SJCRH30 (cell line): ENCODE measurements around a stretch of chr19.

DNA sequence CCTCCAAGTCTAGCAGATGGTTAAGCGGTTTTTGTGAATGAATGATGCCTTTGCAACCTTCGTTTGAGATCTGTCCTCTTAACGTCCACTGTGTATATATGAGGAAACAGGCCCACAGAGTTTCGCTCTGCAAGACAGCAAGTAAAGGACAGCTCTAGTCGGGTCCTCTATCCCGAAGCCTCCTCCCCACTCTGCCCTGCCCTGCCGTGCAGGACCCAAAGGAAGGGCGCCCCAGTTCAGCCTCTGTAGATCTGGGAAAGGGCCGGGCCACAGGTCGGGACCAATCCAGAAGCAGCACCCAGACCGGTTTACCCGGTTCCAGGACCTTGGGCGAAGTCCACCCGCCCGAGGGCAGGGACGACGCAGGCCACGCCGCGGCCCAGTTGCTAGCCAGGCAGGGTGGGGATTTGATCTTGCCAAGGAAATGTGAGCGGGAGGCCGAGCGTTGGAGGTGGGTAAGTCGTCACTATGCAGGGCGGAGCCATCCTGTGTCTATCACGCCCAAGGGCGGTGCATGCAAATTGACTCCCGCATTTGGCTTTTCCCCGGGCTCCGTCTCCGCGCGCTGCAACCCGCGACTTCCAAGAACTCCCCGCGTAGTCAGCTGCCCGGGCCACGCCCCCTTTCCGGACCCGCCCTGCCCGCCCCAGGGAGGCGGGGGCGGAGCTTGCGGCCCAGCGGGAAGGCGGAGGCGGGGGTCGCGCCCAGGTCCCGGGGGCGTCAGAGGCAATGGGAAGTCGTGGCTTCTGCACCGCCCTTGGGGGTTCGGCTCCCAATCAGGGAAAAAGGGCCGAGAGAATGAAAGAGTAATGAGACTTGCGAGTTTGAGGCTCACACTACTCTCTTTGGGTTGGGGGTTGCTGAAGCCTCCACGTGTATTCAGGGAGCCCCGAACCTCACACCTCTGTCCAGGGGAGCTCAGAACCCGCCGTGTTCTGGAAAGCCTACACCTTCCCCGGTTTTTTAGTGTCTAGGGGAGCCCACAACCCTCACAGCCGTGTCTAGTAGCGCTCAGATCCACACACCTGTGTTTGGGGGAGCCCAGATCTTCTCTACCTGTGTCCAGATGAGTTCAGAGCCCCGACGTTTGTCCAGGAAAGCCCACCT, 12.7 kb downstream of the IER2 start:
- RAMPAGE, long total RNA: no peak

DNA sequence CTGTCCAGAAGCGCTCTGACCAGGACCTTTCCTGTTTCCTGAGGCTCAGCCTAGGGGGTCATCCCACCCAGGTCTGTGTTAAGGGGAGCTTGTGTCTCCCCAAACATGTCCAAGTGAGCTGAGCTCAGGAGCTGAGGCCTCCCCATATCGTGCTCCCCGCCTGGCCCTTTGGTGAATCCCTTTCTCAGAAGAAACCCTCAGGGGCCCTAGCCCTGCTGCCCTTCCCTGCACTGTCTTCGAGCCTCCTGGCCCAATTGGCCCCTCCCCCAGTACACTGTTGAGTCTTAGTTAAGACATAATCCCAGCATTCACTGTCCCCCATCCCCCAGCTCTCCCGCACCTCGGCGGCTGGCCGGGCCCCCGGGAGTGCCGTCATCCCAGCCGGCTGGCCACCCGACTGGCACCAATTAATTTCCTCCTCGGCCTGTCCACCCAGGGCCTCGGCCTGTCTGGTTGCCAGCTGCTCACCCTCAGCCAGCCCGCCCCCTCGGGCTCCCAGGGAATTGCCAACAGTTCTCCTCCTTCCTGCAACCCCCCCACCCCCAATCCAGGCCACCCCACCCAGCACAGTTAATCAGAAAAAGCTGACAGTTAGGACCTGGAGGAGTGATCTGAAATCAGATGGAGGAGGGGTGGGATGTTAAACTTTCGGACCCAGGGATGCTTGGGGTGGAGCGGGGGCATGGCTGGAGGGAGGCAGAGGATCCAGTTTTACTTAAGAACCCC, 13.6 kb downstream of the IER2 start:
- RAMPAGE, long total RNA: no peak

- RAMPAGE, long total RNA: no peak
Measured at GRCh38 chr19:13277036-13277499, 126.9 kb downstream of the IER2 start.

GRCh38 chr19:13599942-13600403, 93.7 kb upstream of the CACNA1A start:
- RAMPAGE, long total RNA: no peak

DNA sequence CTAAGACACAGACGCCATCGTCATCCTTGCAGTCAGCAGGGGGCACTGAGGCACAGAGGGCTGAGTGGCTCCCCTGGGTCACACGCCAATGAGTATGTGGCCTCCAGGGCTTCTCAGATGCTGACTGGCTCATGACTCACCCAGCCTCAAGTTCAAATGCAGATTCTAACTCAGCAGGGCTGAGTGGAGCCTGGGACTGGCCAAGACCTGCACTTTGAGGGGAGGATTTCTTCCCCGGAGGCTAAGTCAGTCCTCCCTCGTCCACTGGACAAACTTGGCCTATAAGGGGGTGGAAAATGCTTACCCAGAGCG, 115.2 kb upstream of the CACNA1A start:
- RAMPAGE, long total RNA: no peak

DNA sequence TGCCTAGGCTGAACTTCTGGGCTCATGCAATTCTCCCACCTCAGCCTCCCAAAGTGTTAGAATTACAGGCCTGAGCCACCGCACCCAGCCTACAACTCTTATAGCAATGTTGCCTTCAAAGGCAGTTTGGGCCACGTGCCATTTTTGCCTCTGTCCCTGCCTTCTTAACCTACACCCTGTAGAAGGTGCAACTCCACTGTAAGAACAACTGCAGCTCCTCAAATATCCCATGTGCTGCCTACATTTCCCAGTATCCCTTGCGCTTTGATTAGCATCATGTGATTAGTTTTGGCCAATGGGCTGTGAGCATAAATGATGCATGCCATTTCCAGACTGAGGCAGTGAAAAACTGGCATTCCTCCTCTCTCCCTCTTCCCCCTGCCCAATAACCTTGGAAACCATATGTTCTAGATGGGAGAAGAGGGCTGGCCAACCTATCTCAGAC, 58.6 kb upstream of the YJU2B start:
- RAMPAGE, long total RNA: no peak

DNA sequence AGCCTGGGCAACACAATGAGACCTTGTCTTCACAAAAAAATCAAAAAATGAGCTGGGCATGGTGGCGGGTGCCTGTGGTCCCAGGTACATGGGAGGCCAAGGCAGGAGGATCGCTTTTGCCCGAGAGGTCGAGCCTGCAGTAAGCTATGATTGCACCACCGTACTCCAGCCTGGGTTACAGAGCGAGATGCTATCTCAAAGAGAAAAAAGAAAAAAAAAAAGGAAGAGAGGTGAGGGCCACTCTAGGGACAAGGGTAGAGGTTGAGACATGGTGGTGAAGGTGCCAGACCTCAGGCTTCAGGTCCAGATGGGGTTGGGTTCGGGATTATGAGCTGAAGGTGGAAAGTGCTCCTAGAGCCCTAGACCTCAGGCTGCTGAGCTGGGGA, 5.7 kb downstream of the ZSWIM4 start:
- RAMPAGE, long total RNA: no peak

DNA sequence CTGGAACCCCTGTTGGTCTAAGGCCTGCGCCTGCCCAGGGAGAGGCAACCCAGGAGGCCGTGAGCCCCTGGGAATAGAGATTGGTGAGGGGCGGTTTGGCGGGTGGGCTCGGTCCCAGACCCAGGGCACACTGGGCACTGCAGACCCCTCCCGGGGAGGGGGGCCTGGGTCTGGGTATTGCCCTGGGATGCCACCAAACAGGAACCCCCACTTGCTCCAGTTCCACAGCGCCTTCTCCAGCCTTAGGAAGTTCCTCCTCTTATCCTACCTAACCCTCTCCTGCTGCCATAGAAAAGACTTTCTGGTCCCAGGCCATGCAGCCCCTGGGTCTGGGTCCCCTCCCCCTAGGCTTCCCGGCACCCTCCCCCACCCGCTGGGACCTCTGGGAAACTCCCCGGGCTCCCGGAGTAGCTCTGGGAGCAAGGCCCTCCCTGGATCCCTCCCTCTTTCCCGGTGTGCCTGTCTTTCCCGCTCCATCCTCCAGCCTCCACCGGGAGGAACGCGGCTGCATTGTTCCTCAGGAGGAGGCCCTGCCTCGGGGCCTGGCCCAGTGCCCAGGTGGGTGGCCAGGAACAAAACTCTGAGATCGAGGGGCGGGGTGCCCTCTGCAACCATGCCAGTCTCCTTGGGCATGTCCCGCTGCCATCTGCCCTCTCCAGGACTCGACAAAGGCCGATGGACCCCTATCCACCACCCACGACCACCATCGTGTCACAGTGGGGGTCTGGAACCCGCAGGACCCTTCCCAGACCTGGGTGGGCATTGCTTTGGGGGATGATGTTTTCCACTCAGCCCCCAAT, 33.5 kb upstream of the NANOS3 start:
- RAMPAGE, long total RNA: no peak

- RAMPAGE, long total RNA: no peak
Measured at GRCh38 chr19:13993482-13994102, 12.5 kb downstream of the RFX1 start.

- RAMPAGE, long total RNA: no peak
Measured at GRCh38 chr19:14001019-14001553, 5.0 kb downstream of the RFX1 start.

DNA sequence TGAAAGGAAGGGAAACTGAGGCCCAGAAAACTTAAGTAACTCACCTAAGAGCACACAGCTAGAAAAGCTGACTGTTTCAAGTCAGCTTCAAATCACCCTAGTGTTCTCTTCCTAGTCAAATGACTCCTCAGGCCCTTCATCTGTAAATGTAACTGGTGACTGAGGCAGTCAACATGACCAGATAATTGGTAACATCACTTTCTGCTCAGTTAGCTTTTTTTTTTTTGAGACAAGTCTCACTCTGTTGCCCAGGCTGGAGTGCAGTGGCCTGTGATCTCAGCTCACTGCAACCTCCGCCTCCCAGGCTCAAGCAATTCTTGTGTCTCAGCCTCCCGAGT, 2.5 kb downstream of the RFX1 start:
- RAMPAGE, long total RNA: no peak

- RAMPAGE, long total RNA: no peak
Measured at GRCh38 chr19:14005950-14006067, 311 bp downstream of the RFX1 start.

GRCh38 chr19:14096374-14096827, 10.8 kb upstream of the C19orf67 start:
- RAMPAGE, long total RNA: no peak

DNA sequence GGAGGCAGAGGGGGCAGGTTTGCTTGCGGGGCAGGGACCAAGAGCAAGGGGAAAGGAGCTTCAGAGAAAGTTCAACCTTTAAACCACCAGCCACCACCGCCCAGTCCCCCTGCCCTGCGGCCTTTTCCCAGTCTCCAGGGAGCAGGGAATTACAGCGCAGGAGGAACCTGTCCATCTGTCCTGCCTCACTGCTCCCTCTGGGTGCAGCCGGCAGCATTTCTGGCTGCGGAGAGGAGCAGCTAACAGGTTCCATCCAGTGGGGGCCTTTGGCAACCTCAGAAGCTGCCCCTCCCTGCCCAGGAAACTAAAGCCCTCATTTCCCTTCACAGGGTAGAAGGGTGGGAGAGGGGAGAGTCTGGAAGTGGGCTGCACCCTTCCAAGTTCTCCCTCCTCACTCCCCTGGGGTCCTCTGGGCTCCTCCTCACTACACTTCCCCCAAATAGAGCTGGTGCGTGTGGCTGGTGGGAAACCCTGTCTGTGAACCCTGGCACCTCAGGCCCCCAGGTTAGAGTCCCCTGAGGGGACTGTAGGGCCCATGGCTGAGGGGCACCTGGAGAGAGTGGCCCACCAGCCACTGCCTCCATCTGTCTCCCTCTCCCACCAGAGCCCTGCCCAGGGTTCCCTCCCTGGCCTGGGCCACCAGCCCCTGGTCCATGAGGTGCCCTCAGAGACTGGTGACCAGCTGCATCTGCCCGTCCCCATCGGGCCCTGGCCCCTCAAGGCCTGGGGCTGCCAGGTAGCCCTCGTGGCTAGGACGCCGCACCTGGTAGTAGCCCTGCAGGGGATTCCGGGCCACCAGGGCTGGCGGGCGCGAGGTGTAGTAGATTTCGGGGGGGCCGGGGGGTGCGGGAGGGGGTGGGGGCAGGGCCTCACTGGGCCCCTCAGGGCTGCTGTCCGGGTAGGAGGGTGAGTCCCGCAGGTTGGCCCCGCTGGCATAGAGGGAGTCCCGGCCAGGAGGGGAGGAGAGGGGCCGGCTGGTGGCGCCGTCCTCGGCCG, 14.1 kb upstream of the ASF1B start:
- RAMPAGE, long total RNA: no peak

GRCh38 chr19:14348165-14348834, 32.9 kb upstream of the ADGRE5 start:
- RAMPAGE, long total RNA: no peak

GRCh38 chr19:14375134-14376274, 5.7 kb upstream of the ADGRE5 start:
- RAMPAGE, long total RNA: no peak

GRCh38 chr19:14379706-14380094, 1.5 kb upstream of the ADGRE5 start:
- RAMPAGE, long total RNA: no peak

- RAMPAGE, long total RNA: no peak
Measured at GRCh38 chr19:14450166-14450886, 17.2 kb downstream of the PKN1 start.

DNA sequence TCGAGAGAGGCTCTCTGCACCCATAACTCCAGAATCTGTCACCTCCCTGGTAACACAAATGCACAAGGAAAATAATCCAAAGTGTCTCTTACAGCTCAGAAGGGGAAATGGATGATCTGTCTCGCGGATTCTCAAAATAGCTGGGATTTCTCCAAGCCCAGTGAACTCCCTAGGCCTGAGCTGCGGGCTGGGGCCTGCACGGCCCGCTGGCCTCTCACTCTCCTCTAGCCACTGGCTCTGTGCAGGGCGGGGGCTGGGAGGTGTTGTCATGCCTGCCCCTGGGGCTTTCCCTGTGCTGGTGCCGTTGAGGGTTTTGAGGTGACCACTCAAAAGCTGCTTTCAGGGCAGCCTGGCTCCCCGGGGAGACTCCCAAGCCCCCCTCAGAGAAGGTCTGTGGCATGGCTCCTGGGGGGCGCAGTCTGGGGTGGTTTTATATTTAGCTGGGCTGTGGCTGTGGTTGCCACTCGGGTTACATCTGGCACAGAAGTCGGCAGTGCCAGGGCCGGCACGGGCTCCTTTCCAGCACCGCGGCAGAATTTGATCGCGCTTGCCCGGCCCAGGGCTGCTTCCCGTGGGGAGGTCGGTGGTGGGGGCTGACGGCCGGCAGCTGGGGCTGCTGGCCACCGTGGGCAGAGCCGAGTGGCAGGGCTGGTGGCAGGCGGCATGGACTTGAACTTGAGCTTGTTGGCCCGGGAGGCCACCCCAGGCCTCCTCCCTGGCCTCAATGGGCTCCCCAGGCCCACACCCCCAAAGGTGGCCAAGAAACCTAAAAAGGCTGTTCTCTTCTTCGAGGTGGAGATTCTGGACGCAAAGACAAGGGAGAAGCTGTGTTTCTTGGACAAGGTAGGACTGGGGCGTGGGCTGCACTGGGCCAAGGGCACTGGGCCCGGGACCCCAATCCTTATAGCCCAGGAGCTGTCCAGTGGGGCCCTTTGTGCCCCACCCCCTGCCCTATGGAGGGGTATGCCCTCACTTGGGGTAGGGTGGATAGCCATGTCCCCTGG, 9.8 kb downstream of the NDUFB7 start:
- RAMPAGE, long total RNA: no peak

DNA sequence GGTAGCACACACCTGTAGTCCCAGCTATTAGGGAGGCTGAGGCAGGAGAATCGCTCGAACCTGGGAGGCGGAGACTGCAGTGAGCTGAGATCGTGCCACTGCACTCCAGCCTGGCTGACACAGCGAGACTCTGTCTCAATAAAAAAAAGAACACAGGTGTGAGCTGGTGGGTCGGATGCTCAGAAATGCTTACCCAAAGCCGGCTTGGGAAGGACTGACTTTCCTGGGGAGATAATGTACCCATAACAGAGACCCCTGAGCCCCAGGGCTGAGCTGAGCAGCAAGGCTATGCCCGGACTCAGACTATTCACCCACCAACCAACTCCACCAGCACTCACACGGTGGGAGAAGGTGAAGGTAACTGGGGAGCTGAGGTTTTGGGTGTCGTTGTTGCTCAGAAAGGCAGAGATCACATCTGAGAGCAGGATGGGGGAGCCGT, 23.0 kb downstream of the ADGRE2 start:
- RAMPAGE, long total RNA: no peak